Skin of body (tissue), 2 donors: ENCODE data around the genes GABRE, PWWP4, SRPK3 and PDZD4.

DNA sequence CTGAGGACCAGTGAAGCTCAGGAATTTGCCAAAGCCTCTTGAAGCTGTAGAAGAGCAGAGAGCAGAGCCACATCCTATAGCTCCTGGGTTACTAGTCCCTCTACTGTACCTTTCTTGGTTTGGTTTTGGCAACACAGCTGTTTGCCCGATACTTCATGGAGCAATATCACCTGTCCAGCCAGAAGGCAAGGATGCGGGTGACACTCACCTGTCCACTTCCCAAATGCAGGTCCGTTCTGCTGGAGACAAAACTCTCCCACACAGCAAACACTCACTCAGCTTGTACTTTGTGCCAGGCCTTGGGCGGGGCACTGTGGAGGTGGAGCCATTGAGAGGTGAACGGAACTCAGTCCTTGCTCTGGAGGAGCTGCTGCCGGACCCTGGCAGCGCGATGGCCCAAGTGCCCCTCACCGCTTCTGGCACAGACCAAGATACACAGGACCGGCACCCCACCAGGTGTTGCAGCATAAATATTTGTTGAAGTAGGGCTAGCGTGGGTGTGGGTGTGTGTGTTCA, 15.4 kb upstream of the HMGB3 start:
- RAMPAGE, long total RNA: no peak

GRCh38 chrX:151084462-151084808, 91.9 kb upstream of the GPR50 start:
- RAMPAGE, long total RNA: no peak

DNA sequence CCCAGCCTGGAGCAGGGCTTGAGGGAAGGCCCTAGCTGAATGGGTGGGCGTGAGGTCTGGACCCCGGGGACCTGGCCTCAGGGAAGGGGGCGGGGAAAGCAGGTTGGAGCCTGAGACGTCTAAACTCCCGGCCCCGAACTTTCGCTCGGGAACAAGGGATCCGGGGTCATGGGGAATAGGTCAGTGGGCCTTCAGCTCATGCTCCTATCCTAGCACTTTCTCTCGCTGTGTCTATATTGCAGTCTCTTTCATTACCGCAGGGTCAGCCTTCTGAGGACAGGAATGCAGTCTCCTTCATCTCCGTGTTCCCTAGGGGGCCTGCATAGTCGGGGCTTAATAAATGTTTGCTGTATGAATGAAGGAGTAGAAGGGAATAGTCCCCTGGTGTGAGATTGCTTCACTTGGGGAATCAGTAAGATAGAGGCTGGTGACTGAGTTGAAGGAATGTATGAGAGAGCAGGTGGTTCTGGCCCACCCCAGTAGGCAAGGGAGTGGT, 443 bp downstream of the VMA21 start:
- RAMPAGE, long total RNA: no peak

DNA sequence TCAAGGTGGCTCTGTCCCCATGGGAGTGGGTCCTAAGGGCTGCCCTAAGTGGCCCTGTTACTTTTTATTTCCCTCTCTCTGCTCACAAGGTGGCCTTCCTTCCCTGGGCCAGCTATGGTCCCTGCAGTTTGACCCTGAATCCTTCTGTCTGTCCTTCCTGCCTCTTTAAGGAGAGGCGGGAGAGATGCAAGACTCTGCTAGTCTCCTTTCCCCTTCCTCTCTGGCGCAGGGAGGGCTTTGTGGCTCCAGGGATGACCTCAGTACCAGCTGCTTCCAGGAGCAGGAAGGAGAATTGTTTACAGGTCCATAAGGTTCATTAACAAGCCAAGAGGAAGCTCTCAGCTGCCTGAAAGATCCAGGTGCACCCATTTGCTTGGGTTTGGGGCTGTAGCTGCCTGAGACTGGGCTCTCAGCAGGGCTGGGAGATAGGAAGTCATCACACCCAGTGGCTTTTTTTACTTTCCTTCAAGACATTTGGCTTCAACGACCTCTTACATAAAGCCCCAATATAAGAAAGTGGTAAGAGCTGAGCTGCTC, 4.1 kb upstream of the FATE1 start:
- RAMPAGE, long total RNA: no peak

GRCh38 chrX:151973907-151975098, at the start of gene GABRE:
TSS of gene GABRE (minus strand) at chrX:151974676.
- RAMPAGE, long total RNA: no peak

- RAMPAGE, long total RNA: no peak
Observed at GRCh38 chrX:151983504-151983901, 9.0 kb upstream of the GABRE start.

GRCh38 chrX:151984214-151985286, 10.1 kb upstream of the GABRE start:
- RAMPAGE, long total RNA: no peak

DNA sequence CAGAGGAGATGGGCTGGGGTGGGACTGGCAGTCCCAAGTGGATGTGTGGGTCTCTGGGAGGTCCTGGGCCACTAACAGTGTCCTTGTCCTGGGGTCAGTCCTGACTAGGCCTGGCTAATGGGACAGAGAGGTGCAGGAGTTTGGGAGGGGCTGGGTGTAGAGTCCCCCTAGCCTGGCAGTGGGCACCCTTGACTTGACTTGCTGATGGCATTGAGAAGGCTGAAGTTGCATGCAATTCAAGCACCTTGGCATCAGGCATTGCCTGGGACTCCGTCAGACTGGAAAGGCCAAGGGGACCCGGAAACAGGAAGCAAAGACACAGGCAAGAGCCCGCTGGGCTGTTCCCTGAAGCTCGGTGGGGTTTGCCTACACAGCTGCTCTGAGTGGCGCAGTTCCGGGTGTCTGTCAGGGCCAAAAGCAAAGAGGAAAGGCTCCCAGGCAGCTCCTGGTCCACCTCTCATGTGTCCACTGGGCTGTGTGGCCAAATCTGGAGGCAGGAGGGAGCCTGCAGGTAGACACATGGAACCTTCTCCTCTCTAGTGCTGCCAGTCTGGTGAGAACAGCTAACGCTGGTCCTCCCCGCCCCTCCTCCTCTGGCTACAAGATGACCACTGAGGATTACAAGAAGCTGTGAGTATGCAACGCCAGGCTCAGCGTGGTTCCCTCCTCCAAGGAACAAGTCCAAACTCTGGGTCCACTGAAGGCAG, 19.8 kb downstream of the ZNF185 start:
- RAMPAGE, long total RNA: no peak

- RAMPAGE, long total RNA: no peak
Observed at GRCh38 chrX:152988619-152989089, 5.3 kb downstream of the PNMA5 start.

DNA sequence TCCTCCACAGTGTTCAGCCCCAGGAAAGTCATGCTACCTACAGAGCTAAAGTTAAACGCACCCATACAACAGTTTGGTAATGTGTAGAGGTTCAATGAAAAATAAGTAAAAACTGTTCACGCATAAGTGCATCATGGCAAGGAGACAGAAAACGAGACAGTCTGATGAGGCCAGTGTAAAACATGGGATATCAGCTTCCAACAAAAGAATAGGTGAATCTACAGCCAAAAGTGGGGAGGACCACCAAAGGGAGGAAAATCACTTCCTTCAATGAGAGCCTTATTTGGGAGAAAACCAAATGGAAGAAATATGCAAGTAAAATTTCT, 20.8 kb upstream of the PWWP4 start:
- RAMPAGE, long total RNA: no peak

DNA sequence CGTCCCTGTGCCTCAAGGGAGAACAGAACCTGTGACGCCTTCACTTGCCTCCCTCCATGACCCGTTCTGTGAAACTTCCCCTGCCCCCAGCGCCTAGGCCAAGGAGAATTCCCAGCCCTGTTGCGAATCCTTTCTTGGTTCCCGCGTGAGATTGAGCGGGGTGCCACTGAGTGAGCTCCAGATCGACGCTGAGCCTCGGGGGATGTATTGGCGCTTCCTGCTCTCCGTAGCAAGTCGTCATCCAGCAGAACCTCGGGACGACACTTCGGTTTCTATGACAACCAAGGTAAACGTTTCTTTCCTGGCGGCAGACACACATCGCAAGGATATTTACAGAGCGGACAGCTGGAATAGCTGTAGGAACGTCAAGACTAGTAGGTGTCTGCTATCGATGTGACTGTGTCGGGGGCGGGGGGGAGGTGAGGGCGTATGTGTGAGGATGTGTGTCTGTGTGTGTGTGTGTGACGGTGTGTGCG, at the start of gene PWWP4:
Gene PWWP4, plus strand, starts transcription at position 297 of the 476 bp plus-strand sequence.
- RAMPAGE, long total RNA: no peak

GRCh38 chrX:153454668-153455150, 8.9 kb upstream of the TREX2 start:
- RAMPAGE, long total RNA: no peak

GRCh38 chrX:153455151-153456041, 9.5 kb upstream of the TREX2 start:
- RAMPAGE, long total RNA: no peak

- RAMPAGE, long total RNA: no peak
Observed at GRCh38 chrX:153643536-153644118, 3.4 kb upstream of the DUSP9 start.

DNA sequence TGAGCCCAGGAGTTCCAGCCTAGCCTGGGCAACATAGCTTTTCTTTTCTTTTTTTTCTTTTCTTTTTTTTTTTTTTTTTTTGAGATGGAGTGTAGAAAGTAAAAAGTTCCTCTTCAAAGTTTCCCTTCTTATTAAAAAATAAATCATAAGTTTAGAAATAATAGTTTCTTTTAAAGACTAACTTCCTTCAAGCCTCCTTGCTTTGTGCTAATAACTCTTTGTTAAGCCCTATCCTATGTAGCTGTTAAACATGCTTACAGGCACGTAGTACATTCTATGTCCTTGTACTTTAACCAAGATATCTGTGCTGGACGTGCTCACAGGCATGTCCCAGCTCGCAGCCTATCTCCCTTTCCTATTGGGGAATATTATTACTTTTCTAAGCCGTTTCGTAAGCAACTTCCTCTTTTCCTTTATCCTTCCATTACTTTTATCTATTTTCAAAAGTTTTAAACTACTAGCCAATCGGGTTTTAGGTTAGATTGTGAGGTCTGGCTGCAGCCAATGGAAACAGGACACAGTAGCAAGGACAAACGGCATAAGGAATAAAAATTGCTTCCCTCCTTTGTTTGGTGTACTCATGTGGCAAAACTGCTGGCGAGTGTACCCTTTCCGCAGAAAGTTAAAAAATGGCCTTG, 2.4 kb upstream of the PNCK start:
- RAMPAGE, long total RNA: no peak

- RAMPAGE, long total RNA: no peak
Observed at GRCh38 chrX:153688921-153690086, 1.6 kb downstream of the SLC6A8 start.

DNA sequence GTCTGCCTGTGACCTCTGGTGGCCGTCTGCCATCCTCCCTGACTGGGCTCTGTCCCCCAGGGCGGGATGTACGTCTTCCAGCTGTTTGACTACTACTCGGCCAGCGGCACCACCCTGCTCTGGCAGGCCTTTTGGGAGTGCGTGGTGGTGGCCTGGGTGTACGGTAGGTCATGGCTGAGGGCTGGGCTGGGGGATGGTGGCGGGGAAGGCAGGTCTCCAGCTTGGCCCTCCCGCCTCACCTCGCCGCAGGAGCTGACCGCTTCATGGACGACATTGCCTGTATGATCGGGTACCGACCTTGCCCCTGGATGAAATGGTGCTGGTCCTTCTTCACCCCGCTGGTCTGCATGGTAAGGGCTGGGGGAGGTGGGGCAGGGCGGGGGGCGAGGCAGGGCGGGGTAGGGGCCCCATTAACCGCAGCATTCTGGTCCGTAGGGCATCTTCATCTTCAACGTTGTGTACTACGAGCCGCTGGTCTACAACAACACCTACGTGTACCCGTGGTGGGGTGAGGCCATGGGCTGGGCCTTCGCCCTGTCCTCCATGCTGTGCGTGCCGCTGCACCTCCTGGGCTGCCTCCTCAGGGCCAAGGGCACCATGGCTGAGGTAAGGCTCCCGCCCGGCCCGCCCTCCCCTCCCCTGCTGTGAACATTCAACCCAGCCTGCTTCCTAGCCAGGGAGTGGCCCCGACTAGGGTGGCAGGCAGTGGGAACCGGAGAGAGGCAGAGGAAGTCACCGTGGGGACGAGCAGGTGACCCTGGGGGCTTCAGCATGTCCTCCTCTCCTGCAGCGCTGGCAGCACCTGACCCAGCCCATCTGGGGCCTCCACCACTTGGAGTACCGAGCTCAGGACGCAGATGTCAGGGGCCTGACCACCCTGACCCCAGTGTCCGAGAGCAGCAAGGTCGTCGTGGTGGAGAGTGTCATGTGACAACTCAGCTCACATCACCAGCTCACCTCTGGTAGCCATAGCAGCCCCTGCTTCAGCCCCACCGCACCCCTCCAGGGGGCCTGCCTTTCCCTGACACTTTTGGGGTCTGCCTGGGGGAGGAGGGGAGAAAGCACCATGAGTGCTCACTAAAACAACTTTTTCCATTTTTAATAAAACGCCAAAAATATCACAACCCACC, 6.9 kb downstream of the SLC6A8 start:
- RAMPAGE, long total RNA: no peak

DNA sequence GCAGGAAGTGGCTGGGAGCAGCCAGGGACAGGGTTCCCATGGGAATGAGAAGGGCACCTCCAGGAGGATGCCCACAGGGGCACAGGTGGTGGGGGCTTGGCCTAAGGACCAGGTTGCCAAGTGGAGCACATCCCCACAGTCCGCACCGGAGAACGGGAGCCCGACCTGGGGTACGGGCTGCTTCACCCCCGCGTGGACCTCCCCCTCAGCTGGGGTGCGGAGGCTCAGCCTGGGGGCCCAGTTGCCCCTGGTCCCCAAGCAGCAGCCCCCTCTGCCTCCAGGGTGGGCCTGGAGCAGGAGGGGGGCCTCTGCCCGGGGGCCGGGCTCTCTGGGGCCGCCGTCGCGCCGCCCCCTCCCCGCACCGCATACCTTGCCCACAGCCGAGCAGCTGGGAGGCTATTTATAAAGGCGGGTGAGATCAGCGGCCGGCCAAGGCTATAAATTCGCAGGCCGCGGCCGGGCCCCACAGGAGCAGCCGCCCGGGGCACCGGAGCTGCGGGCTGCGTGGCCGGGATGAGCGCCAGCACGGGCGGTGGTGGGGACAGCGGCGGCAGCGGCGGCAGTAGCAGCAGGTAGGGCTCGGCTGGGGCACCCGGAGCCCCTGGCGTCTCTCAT, at the start of gene SRPK3:
Gene SRPK3, plus strand, starts transcription at position 468 of the 615 bp plus-strand sequence.
- RAMPAGE, long total RNA: no peak

DNA sequence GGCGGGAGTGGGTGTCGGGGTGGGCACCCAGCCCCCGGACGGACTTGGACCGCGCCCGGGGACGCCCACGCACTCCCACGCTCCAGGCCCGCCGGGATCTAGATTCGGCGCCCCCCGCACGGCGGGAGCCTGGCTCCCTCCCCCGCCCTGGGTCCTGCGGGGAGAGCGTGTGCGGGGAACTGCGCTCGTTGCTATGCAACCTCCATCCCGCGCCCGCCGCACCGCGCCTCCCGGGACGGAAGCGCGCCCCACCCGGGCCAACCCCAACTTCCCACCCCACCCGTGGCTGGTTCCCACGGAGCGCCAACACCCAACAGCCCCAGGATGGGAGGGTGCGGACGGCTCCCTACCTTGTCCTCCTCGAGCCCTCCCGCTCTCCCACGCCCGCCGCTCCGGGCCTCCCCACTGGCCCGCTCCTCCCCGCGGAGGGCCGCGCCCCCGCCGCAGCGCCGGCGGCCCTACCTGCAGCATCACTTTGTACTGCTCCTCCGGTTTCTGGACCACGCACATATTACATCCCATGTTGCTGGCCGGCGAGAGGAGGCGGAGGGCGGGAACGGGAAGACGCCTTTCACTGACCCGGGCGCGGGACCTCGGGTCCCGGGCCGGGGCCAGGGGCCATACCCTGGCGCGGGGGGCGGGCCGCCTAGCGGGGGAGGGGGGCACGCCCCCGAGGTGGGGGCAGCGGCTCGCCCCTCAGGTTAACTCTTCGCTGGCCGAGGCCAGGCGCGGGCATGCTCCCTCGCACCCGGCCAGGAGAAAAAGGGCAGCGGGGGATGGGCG, at the start of gene PDZD4:
Gene PDZD4, minus strand, starts transcription at position 768 of the 783 bp plus-strand sequence.
- RAMPAGE, long total RNA: no peak

DNA sequence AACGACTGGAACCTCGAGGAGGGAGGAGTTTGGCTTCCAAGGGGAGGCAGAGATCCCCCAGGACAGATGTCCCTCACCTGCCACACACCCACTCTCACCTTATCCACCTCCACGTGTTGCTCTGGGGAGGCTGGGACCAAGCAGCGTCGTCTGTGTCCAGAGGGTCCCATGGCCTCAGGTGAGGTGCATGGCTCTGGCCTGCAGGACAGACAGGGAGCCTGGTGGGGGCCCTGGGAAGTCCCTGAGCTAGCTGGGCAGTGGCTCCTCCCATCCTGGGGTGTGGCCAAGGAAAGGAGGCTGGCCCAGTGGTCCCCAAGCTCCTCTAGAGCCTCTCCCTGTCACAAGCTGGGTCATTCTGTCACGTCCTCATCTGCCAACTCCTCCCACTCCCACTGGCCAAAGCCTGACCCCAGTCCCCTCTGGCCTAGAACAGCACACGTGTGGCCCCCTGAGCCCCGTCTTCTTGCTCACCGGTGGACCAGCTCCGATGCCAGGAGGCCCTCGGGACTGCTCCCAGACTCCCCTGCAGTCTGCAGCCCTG, 4.6 kb downstream of the AVPR2 start:
- RAMPAGE, long total RNA: no peak